Penis (tissue), 1 donor: ENCODE measurements around the genes FCAMR and CR2.

DNA sequence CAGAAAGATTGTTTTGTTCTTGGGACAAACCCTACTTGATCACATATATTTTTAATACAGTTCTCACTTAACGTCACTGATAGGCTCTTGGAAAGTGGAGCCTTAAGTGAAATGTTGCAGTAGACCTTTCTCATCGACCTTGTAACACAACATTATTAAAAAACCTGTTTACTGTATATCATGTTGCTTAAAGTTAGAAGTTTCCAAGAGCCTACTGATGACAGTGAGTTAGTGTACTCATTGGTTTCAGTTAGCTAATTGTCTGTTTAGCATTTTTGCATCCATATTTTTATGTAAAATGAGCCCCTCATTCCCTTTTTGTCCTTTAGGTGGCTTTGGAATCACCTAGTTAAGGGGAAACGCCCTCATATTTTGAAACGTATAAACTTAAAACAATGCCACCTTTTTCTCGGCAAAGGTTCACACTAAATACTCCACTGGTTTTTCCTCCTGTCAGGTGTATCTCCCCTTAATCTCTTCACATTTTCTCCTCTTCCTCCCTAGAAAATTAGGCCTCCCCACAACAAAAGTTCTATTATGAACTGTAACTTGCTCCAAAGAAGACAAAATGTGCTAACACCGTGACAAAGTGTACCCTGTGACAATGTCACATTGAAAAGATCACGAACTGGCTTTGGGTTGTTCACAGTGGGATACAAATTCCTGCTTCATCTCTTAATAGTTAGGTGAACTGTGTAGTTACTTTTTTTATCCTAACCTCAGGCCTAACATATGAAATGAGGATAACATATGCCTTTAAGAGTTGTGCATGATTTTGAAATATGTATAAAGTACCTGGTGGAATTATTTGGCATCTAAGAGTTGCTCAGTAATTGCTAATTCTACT, 6.2 kb downstream of the NUCKS1 start:
- PRO-cap, result no peak

DNA sequence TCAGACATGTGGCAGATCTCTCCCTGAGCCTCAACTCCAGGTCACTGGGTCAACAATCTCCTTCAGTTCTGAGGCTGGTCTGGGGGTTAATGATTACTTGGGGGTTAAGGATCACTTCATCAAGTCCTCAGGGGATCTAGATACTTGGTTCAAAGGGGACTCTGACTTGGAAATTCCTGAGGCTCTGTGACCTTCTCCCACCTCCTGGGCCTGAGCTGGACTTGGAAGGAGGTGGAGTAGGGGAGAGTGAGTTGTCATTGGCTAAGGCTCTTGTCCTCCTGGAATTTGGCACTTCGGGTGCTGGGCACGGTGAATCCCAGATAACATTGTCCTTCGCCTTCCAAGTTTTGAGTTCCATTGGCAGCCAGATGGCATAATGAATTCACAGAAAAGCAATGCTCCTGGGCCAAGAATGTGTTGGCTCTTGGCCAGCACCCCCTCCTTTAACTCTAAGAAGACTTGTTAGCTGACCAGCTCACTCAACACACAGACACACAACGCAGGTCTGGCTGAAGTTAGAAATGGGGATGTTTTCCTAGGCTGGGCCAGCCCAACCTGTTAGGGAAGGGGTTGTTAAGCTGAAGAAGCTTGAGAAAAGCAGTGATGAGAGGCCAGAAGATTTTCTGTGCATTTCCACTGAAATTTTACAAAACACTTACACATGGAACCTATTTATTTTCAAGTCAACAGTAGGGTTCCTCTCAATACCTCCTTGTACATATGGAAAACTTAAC, 29.7 kb downstream of the SLC26A9 start:
- PRO-cap, result no peak

GRCh38 chr1:205998515-205998883, 4.7 kb downstream of the RAB7B start:
- PRO-cap, result no peak

GRCh38 chr1:206509714-206510267, 2.5 kb downstream of the RASSF5 start:
- PRO-cap, result no peak

DNA sequence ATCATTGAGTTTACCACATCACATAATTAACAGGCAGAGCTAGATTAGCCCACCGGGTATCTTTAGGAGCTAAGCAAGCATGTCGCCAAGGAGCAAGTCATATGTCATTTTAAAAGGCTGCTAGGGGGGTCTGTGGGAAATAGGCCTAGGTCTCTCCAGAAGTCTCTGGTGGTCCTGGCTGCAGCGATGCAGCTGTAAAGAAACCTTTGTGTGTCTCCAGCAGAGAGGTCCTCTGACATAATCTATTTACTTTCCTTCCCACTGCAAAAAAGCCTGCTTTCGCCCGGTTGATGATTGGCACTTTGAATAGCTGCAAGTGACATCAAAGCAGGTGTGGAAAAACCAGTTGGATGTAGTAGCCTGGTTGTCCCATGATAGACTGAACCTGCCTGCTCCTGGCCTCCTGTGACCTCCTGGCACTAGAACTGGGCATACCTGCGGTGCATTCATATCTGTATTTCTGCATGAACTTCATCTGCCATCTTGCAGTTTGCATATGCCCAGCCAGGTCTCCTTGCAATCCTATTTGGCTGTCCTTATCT, 13.8 kb downstream of the RASSF5 start:
- PRO-cap, result no peak

- PRO-cap, result no peak
Observed at GRCh38 chr1:206580760-206581418, 31.4 kb downstream of the EIF2D start.

DNA sequence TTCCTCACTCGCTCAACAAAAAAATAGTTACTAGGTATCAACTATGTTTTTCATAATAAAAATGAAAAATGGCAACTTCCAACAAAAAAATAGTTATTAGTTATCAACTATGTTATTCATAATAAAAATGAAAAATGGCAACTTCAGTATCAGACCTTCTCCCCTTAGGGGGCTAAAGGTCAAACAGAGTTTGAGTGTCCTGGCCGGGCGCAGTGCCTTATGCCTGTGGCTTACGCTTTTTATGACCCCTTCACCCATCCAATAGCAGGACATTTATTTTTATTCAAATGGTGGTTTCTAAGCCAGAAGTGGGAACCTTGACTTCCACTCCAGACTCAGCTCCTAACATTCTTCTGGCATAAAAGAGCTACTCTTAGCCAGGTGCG, 3.9 kb downstream of the EIF2D start:
- PRO-cap, result no peak

GRCh38 chr1:206686124-206687235, 1.8 kb downstream of the MAPKAPK2 start:
- PRO-cap, result no peak

GRCh38 chr1:206687236-206687470, 2.4 kb downstream of the MAPKAPK2 start:
- PRO-cap, result no peak

- PRO-cap, result no peak
Observed at GRCh38 chr1:206724179-206724671, 39.5 kb downstream of the MAPKAPK2 start.

GRCh38 chr1:206733153-206734040, 37.2 kb upstream of the IL19 start:
- PRO-cap, result no peak

DNA sequence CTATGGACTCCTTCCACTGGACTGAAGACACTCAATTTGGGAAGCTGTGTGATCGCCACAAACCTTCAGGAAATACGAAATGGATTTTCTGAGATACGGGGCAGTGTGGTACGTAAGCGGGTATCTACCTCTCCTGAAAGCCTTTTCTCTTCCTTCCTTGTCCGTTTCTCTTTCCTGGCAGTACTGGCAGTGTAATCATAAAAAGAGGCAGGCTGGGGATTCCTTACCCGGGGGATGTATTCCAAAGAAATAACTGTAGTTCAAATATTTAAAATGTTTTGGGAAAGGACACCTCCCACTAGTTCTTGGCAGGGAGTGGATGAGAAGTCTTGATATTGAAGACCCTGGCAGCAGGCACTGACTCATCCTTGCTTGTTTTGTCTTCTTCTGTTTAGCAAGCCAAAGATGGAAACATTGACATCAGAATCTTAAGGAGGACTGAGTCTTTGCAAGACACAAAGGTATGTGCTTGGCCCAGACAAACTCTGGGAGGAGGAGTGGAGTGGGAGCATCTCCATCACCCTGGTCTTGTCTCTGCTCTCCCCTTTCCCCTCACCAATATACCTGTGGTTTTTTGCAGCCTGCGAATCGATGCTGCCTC, 581 bp downstream of the IL20 start:
- PRO-cap, result no peak

DNA sequence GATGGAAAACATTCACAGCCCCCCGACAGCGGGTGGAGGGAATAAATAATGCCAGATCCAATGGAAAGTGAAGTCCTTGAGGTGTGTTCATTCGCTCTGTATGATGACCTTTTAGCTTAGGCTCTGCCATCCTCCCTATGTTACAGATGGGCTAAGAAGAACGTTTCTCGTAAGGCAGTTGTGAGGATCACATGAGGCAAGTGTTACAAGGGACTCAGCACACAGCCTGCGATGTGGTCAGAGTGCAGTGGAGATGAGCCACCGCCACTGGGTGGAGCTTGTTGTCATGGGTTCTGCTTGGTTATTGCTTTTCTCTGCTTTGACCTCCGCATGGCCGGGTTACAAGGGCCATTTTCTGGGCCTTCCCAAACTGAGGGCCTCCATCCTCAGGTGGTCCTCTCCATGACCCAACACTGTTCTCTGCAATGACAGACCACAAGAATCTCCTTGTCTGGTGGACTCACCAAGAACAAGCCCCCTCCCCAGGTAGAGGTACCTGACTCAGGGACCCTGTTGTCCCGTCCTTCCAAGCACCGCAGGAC, 3.6 kb upstream of the FCMR start:
- PRO-cap, result no peak

DNA sequence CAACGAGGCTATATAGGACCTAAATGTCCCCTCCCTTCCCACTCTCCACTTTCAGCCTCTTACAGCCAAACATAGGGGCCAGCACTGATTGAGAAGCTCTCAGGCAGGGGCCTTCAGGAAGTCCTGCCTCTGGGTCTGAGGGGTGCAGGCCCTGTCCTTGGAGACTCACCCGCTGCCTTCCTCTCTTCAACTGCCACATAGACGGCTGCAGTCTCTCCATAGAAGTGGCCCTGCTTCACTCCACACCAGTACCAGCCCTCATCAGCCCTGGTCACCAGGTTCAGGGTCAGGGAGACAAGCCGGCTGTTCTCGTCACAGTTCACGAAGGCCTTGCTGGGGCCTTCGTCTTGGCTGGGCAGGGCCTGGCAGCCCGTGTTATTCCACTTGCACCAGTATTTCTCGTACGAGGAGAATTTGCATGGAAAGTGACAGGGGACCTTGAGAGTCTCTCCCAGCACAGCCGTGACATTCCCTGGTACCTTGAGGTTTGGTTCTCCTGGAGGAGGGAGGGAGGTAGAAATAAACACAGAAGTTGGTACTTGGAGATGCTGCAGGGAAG, 11.9 kb downstream of the PIGR start:
- PRO-cap, result no peak

GRCh38 chr1:206970127-206970791, at the start of gene FCAMR:
TSS of gene FCAMR (minus strand) at chr1:206970460.
- PRO-cap, result no peak

DNA sequence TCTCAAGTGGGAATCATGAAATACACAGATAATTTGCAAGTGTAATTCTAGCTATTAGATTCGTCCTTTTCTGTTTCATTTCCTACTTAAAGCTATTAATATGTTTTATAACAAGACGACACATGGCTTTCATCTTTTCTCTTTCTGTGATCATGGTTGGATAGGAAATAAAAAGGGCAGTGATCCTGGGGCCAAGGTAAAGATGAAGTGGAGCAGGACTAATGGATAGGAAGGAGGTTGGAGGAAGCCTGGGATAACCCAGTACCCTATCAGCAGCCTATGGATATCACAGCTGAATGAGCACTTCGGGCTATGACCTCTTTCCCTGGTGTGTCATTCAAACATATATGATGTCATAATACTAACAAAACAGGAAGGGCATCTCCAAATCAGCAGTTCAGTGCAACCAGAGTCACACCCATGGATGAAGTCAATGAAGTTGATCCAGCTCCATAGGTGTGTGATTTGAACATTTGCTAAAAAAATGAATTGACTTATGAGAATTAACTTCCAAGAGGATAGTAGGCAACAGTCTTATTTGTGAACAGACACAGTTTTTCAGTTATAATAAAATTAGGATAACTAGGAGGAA, 1.6 kb upstream of the C1orf116 start:
- PRO-cap, result no peak

- PRO-cap, result no peak
Observed at GRCh38 chr1:207042841-207043664, 8.0 kb downstream of the YOD1 start.

GRCh38 chr1:207128621-207129178, 24.7 kb downstream of the C4BPA start:
- PRO-cap, result no peak

DNA sequence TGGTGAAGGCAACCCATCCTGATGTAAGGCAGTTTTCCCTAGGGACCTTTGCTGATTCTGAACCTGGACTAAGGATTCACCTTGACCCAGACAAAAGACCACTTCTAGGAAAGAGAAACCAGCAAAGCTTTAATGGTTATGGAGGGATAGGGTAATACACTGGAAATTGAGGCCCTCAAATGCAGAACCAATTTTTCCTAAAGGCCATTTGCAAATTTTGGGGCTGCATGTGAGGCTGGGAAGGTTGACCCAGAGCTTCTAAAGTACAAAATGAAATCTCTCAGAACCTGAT, 11.3 kb downstream of the CD55 start:
- PRO-cap, result no peak

DNA sequence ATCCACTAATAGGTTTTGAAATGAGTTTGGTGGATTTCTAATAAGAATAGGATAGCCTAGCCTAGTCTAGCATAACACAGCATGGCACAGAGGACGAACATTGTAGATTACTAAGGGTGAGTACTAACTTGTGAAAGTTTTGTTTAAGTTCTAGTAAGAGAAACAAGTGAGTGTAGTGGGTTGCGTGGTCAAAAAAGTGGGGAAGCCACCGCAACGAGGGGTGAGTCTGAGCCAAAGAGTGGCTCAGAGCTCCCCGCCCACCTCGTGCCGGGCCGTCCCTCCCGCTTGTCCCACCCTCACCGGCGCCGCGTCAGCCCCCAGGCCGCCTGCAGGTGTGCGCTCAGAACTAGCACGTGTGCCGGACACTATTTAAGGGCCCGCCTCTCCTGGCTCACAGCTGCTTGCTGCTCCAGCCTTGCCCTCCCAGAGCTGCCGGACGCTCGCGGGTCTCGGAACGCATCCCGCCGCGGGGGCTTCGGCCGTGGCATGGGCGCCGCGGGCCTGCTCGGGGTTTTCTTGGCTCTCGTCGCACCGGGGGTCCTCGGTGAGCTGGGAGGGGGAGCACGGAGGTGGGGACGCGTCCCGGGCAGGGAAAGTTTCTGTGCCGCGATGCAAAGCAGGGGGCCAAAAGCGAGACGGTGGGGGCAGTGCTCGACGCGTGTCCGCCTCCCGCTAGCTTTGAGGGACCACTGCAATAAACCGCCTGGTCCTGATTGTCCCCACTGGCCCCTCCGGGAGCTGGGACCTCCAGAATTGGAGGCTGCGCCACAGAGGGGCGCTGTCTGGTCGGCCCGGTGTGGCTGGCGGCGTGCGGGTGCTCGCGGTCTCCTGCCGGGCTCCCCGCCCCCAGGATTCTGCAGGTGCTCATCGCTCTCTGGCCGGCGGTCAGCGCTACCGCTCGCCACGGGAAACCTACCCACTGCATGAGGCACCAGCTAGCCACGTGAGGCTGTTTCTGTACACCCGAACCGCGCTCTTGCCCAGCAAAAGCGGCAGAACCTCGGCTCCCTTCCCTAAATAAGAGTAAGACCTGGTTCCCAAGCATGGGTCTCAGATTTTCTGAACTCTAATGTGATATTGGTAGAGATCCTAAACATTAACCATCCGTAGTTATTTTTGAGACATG, at the start of gene CR2:
Gene CR2 (plus strand): TSS at position 396 of the 1,126 bp plus-strand sequence.
- PRO-cap, result no peak